Osteocyte (in vitro differentiated cells): Measurements from ENCODE around the genes SAGE1, MAP7D3 and ZIC3.

DNA sequence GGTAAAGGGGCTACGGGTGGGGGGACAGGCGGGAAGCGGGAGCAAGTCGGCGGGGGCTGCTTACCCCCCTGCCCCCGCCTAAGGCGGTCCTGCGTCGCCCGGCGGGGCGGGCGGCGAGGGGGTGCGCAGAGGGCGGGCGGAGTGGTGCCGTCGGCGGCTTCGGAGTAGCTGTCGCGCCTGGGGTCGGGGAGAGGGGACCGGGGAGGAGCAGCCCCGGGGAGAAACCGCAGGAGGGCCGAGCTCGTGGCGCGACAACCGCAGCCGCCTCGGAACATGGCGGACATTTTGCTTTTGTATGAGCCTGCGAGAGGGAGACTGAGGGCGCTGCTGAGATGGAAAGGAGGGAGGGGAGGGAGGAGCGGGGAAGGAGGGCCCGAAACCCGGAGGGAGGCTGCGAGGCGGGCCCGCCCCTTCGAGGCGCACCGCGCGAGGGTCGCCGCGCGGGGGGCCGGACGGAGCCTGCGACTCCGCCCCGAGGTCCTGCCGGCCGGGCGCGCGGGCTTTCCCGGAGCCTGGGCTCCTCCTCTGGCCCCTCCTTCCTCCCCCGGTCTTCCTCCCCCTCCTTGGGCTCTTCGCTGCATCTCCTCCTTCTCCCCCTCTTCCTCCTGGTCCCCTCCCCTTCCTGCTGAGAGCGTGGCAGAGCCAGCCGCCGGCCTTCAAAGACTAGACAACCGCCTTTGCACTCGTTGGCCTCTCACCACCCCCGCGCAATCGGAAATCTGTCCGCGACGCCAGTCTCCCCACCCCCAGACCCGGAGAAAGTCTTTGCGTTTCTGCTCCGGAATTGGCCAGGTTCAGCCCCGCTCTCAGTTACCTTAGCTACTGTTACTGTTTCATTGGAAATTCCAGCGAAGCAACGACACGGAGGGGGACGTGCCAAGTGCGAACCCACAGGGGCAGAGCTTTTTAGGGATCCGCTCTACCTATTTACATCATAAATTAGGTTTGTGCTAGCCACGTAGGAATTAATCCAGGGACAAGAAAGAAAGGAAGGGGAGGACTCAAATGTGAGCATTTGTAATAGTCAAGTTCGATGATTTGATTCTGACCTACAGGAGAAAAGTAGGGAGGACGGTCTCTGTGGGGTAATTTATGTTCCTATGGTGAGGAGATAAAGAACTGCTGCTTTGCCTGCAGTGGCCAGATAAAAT is 1.2 kb downstream of the INTS6L start:
- PRO-cap, result bidirectional peak, plus-strand start at position 126 of the sequence, minus-strand start at position 80 of the sequence; bidirectional peak, plus-strand start at position 639 of the sequence, minus-strand start at position 317 of the sequence

- PRO-cap, result no peak
Observed at GRCh38 chrX:135893175-135894017, at the start of gene SAGE1. SAGE1 (plus strand) TSS chrX:135893716.

DNA sequence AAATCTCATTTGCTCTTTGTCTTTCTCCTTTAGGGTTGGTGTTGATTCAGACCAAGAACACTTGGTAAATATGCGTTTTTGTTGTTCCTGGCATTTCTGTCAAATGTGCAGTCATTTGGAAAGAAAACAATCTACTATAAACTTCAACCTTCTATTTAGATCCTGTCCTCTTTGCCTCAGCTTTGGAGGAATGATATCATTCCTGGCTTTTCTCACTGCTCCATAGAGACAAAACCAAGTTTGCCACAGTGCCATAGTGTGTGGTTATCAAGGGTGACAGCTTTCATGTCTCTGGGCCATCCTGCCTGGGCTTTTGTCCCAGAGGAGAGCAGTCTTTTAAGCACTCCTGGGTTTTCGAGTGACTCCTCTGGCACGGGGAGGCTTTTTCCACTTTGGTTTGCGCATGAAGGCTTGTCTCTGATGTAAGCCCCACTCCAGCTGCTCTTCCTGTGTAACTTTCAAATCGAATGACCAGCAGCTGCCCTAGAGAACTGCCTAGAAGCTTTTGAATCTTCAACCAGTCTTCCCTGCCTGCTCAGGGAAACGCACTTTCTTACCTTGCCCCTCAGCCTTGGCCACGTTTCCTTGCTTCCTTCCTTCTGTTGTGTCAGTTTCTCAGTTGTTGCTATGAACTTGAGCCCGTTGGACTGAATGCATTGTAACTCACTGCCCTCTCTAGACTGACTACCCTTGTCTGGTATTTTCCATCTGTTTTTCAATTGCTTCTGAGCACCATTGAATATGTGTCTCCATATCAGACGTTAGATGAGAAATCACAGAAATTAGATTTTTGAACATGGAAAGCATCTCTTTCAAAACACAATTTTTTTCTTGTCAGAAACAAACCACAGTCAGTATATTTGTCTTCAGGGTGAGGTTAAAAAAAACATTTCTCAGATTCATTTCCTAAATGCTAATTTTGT is 45.1 kb downstream of the SLC9A6 start:
- PRO-cap, result no peak

GRCh38 chrX:136148176-136148883 is 48.5 kb upstream of the FHL1 start:
- PRO-cap, result bidirectional peak, plus-strand start at chrX:136148453, minus-strand start at chrX:136148293

- PRO-cap, result no peak
Observed at GRCh38 chrX:136173901-136174796, 22.7 kb upstream of the FHL1 start.

DNA sequence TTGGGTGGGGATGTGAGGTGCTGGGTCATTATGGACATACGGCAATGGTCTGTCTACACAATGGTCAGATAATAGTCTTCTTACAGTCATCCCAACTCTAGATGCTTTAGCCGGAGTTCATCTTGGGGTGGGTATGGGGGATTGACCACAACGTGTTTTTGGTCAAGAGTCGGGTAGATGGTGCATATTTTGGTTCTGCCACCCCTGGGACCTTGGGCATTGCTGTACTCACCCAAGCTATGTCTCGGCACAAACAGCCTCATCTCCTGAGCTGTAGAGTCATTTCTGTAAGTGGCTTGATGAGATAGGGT is 8.3 kb upstream of the FHL1 start:
- PRO-cap, result no peak

- PRO-cap, result no peak
Observed at GRCh38 chrX:136198813-136199873, 2.3 kb downstream of the FHL1 start.

- PRO-cap, result bidirectional peak, plus-strand start at chrX:136204921, minus-strand start at chrX:136204733
Observed at GRCh38 chrX:136204399-136205121, 7.7 kb downstream of the FHL1 start.

- PRO-cap, result no peak
Observed at GRCh38 chrX:136207728-136208370, 11.0 kb downstream of the FHL1 start.

- PRO-cap, result bidirectional peak, plus-strand start at chrX:136251525, minus-strand start at chrX:136251365
Observed at GRCh38 chrX:136251199-136251921, at the start of gene MAP7D3. MAP7D3 (minus strand) TSS chrX:136251400.

DNA sequence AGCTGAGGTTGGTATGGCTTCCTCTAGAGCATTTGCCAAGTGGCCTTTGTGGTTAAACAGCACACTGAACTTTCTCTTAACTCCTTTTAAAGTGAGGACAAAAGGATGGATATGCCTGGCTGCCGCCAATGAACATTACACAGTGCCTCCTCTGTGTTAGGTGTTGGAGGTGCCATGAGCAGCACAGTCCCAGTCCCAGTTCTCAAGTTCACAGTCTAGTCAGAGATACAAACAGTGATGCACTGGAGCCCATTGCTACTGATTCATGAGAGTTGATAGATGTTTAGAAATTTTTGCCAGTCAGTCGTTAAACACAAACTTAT is 54.5 kb downstream of the VGLL1 start:
- PRO-cap, result no peak

- PRO-cap, result no peak
Observed at GRCh38 chrX:136710227-136710785, 62.3 kb downstream of the CD40LG start.

DNA sequence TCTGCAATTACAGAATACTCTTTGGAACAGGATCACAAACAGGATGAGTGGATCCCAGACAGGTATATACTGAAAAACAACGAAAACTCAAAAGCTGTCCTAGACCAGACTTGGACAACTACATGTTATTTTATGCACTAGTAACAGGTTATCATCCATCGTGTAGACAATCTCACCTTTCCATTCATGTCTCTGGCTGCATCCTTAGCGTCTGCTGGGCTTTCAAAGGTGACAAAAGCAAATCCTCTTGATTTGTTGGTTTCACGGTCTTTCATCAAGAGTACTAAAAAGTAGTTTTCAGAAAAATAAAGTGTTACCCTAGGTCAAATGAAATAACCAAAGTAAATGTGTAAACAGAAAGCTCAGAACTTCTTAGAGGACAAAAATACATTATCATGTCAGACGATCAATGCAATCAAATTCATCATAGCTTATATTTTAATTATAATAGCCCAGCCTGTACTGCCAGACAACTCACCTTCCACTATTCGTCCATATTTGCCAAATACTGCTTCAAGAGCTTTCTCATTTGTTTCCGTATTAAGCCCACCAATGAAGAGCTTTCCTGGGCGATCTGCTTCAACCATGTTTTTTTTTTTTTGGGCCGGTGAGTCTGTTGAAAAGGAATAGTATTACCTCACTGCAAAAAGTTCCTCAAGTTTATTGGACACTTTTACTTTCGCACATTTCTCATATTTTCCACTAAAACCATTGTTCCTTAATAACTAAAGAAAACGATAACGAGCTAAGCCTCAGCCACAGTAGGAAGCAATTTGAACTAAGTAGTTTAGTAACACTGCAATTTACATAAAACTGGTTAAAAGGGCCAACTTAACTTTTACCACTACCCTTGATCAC is 1.5 kb downstream of the RBMX start:
- PRO-cap, result no peak

- PRO-cap, result bidirectional peak, plus-strand start at chrX:136880885, minus-strand start at chrX:136880725
Observed at GRCh38 chrX:136880832-136881213, 298 bp upstream of the RBMX start.

DNA sequence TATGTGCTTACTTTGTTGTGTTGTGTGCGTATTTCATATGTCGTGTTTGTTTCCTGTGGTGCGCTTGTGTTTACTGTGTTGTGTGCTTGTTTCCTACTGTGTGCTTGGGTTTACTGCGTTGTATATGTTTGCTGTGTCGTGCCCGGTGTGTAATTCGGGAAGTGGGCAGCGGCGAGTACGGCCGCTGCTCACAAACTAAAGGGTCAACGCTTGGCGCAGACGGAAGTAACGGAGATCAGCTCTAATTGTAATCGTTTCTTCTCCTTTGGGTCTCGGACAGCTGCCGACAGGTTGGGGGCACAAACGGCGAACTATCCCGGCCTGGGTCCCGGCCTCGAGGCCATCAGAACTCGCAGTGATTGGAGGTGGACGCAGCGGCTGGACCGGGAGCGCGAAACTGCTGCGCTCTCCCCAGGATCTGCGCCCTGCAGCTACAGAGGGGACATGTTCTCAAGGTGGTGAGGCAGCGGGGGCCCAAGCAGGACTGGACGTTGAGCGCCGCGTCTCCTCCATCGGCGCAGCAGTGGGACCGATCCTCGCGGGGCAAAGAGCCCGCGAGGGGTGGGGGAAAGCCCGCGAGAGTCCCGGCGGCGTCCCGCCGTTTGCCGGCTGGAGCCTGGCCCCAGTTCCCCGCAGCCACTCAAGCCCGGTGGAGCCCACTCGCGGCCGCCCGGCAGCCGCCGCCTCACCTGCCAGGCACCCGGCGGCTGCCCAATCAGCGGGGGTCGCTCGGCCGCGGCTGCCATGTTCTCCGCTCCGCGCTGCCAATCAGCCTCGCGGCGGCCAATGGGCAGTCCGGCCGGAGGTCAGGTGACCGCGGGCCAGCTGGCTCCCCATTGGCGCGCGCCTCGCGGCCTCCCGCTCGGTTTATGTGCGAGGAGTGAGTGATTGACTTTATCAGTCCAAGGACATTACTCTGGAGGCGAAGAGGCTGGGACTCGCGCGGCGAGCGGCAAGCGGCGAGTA is at the start of gene ZIC3:
Gene ZIC3, plus strand, starts transcription at position 897 of the 966 bp plus-strand sequence.
- PRO-cap, result no peak

DNA sequence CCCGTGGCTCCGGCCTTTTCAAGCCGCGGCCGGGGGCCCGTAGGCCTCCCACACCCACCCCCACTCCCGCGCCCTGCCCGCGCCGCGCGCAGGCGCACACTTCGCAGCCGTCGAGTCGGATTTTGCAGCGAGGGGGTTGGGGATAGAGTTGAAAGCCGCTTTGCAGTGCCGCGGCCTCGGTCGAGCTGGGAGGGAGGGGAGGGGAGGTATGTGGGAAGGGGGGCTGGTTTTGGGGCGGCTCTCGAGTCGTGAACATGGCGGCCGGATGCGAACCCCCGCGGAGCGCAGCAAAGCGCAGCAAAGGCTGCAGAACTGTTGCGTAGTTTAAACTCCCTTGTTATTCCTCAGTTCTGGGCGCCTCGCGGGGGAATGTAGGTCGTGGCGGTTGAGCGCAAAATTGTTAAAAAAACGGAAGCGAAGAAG is 8.6 kb downstream of the ZIC3 start:
- PRO-cap, result no peak

DNA sequence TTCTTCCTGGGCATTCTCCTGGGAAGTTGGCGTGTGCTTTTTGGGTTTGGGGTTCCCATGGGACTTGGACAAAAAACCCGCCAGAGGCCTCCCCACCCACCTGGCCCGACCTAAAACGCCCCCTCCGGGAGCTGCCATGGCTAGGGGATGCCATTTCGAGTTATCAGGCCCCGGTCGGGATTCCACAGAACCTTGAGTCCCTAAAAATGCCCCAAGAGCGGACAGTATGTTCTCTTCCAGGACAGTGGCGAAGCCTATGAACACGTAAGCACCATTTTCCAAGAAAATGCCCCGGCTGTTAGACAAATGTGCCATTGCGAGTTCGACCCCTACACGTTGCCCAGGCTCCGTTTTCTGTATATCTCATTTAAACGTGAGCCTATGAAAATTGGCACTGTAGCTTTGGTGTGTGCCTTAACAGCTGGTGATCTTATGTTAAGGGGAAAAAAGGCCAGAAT is 9.0 kb downstream of the ZIC3 start:
- PRO-cap, result no peak

DNA sequence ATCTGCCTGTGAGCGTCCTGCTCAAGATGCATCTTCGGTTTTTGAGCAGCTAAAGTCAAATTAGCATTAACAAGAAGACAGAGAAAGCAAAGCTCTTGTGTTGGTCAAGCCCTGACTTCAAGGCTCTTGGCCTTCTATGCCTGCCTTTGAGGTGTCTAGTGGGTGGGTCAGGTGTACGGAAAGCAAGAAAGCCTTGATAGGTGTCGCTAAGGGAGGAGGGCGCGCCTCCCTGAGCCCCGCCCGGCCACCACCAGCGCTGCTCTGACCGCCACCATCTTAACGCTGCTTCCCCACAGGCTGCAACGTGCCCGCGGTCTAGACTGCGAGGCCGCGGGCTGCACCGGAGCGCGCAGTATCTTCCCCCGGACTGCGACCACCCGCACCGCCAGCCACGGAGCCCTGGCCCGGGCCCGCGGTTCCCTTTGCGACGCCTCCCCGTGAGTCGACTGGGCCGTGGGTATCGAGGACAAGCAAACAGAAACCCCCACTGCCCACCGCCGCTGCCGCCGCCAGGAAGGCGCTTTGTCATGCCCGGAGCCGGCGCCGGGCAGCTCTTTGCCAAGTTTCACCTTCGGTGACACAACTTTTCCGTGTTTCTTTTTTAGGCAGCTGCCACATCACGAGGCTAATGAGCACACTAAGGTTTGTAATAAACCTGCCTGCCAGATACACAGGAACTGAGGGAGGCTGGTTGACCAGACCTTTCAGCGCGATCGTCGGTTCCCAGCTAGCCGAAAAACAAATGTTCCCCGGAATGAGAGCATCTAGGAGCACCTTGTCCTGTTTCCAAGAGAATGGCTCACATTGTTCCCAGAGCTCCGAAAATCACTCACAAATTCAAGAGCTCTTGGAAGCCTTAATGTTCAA is 335.8 kb upstream of the F9 start:
- PRO-cap, result no peak

- PRO-cap, result no peak
Observed at GRCh38 chrX:139211419-139212014, 319.0 kb upstream of the F9 start.

- PRO-cap, result no peak
Observed at GRCh38 chrX:139222600-139223251, 307.8 kb upstream of the F9 start.